Cardiac ventricle fibroblast (primary cell): ENCODE measurements around the gene ZNF556.

- RAMPAGE, long total RNA: no peak
Observed at GRCh38 chr19:2324473-2325924, 3.4 kb downstream of the LSM7 start.

DNA sequence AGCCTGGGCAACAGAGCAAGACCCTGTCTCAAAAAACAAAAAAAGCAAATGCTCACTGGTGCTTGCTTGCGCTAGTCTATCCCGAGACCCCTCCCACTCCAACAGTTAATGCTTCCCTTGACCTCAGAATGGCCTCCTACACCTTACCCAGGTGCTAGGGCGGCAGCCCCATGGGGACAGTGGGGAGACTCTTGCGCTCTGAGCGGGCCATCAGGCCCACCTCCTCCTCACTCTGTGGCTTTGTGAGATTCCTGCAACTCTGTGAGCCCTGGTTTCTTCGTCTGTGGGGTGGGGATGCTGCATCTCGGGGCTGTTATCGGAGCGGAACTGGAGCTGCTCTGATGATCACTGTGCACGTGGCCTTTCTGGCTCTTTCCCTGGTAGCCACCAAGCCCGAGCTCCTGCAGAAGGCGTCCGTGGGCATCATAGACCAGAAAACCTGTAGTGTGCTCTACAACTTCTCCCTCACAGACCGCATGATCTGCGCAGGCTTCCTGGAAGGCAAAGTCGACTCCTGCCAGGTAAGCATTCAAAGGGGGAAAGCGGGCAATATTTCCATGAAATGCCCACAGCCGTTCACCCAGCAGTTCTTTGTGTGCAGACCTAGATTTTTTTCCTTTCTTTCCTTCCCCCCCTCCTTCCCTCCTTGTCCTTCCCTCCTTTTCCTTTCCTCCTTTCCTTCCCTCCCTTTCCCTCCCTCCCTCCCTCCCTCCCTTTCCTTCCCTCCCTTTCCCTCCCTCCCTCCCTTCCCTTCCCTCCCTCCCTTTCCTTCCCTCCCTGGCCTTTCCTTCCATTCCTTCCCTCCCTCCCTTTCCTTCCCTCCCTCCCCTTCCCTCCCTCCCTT lies 9.5 kb downstream of the TIMM13 start:
- RAMPAGE, long total RNA: no peak

DNA sequence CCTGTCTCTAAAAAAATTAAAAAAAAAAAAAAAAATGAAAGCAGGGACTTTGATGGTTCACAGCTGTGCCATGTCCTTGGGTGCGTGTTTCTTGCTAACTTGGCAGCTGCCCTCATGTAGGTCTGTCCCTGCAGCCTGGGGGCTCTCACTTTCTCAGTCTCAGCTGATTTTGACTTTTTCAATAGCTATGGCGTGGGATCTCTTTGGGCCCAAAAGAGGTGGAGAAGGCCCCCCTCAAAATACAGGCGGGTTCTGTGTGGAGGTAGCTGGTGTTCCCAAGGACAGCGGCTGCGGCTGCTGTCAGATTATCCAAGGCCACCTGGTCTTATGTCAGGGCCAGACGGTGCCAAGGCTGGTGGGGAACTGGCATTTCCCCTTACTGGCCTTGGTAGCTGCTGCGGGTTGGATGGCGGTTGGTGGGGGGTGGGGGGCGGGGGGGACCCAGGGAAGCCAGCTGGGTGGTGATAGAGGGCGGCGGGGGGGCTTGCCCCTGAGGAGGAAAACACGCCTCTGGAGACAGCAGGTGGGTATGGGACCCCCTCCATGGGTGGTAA lies 4.3 kb downstream of the TIMM13 start:
- RAMPAGE, long total RNA: no peak

DNA sequence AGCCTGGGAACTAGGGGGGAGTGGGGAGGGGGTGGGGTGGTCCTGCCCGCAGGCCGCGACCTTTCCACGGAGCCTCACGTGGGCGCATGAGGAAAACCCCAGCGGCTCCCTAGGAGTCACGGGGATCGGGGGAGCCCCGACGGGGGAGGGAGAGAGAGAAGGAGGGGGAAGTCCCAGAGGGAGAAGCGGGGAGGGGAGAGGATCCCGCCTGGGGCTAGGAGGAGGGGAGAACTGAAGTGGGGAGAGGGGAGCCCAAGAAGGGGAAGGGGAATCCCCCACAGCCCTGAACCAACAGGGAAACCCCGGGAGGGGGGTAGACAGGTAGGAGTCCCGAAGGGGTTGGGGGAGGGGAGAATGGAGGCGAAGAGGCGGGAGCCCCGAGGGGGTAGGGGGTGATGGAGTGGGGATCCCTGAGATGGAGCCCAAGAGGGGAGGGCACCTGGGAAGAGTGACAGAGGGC lies 3.2 kb downstream of the GADD45B start:
- RAMPAGE, long total RNA: no peak

DNA sequence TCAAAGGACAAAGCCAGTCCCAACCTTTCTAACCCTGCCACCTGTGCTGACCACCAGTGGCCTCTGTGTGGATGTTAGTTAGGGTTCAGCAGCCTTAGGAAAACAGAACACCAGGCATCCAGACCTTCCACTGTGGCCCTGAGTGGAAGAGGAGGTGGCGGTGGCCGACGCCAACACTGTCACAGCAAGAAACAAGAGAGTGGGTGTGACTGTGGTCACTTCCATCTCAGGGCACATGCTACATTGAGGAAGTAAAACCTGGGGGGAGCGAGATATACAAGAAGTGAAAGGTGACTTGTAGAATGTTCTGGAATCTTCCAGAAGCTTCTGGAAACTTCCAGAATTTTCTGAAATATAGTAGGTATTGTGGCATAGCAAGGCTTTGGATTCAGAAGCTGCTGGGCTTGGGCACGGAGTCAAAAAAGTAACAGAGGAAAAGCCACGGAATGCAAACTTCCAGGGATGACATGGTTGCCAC lies 24.4 kb downstream of the GNG7 start:
- RAMPAGE, long total RNA: no peak

DNA sequence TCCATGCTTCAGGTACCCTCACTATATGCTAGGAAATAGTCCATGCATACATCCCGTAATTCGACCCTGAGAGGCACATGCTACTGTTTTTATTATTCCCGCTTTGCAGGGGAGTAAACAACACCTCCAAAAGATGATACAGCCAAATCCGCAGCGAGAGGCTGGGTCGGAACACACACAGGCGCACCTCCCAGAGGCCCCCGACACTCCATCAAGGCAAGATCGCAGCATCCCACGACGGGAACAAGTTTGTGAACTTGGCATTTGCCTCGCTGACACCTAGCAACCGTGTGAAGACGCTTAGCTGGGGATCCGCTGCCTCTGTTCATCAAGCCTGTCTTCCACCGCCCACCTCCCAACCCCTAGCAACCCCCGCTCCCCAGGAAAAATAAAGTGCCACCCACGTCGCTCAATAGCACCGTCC lies 1.9 kb downstream of the GNG7 start:
- RAMPAGE, long total RNA: no peak

GRCh38 chr19:2769935-2770611 lies 13.0 kb downstream of the SGTA start:
- RAMPAGE, long total RNA: no peak

DNA sequence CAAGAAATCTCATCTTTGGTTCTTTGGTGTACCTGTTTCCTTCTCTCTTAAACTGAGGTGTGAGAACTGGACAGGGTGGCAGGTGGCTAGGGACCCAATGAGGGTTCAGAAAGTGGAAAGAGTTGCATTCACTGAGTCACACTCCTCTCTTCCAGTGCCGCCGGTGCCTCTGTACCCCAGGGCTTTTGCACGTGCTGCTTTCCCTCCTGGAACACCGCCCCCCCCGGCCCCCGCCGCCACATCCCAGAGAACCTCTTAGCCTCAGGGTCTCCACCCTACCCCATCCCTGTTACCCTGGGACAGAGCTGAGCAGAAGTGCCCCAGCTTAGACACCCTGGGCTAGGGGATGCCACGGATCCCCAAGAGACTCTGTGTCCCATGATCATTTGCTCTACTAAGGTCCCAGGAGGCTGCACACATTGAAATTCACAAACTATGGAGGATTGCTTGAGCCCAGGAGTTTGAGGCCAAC lies 4.8 kb downstream of the SGTA start:
- RAMPAGE, long total RNA: no peak

GRCh38 chr19:2815931-2816648 lies 3.6 kb upstream of the ZNF554 start:
- RAMPAGE, long total RNA: no peak

DNA sequence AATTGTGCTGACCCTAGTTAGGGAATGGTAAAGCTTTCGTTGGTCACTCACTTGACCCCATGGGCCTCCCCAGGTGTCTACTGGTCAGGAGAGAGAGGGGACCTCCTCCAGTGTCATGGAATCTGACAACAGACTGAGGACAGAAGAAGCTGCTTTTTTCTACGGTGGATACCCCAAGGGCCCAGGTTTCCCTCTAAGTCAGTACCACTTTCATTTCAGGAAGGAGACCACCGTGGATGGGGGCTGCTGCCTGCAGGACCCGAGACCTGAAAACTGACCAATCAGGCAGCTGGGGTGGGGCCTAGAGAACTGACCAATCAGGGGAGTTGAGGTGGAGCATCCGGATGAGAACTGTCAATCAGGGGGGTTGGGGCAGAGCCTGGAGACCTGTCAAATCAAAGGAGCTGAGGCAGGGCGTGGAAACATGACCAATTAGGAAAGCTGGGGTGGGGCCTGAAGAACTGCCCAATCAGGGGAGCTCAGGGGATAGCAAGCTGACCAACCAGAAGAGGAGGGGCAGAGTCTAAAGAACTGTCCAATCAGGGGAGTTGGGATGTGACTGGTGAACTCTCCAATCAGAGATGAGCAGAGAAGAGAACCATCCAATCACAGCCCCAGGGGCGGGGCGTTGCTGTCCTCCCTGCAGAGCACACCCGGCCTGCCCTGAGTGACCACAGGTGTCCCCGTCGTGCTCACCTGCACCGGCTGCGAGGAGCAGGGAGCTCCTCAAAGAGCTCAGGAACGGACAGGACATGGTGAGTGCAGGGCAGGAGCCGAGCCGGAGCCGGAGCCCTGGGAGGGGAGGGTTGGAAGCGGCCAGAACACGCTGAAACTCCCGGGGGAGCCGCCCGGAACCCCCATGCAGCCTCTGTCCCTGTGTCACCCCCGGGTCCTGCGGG lies at the start of gene ZNF556:
Gene ZNF556 (plus strand): TSS at position 666 of the 899 bp plus-strand sequence.
- RAMPAGE, long total RNA: no peak

DNA sequence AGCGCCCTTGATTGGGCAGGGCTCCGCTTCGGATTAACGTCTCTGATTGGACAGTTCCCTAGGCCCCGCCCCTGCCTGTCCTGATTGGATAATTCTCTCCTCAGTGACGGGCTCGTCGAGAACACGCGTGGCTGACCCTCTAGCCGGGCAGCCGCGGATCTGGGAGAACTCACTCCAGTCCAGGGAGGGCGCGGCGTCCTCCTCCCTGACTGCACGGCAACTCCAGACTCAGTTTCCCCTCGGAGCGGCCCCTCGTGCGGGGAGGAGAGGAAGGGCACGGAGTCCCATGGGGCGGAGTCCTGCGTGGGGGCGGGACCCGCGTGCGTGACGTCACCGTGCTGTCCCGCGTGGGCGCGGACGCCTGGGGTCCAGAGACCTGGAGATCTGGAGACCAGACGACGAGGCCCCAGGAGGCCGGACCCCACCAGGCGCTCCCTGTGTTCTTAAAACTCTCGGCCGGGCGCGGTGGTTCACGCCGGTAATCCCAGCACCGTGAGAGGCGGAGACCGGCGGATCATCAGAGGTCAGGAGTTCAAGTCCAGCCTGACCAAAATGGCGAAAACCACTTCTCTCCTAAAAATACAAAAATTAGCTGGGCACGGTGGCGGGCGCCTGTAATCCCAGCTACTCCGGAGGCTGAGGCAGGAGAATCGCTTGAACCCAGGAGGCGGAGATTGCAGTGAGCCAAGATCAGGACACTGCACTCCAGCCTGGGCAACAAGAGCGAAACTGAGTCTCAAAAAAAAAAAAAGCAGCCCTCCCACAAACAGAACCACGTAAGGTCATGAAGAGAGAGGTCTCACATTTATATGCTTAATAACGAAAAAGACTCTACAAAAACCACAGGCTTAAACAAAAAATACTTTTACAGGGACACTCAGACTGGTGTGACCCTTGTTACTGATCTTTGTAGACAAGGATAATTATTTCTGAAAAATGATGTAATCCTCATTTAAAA lies 587 bp upstream of the ZNF77 start:
- RAMPAGE, long total RNA: no peak

DNA sequence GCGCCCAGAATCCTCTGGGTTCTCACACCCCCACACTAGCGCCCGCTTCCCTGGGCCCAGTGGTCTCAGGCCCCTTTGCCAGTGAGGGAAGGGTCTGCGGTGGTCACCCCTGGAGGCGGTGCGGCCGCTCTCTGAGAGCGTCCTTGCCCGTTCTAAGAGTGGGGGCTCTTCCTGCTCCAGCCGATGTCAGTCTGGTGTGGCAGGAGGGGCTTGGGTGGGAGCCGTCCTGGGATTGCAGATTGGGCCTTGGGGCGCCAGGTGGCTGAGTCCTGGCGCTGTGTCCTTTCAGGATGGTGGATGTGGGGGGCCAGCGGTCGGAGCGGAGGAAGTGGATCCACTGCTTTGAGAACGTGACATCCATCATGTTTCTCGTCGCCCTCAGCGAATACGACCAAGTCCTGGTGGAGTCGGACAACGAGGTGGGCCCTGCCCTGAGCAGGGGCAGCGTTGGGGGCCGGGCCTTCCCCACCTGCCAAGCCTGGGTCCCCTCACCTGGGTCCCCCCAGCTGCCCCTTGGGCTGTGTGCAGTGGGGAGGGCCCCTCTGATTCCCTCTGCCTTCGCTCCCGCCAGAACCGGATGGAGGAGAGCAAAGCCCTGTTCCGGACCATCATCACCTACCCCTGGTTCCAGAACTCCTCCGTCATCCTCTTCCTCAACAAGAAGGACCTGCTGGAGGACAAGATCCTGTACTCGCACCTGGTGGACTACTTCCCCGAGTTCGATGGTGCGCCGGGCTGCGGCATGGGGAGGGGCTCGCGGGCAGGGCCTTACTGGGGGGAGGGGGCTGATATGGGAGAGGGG lies 17.0 kb upstream of the GNA15 start:
- RAMPAGE, long total RNA: no peak

DNA sequence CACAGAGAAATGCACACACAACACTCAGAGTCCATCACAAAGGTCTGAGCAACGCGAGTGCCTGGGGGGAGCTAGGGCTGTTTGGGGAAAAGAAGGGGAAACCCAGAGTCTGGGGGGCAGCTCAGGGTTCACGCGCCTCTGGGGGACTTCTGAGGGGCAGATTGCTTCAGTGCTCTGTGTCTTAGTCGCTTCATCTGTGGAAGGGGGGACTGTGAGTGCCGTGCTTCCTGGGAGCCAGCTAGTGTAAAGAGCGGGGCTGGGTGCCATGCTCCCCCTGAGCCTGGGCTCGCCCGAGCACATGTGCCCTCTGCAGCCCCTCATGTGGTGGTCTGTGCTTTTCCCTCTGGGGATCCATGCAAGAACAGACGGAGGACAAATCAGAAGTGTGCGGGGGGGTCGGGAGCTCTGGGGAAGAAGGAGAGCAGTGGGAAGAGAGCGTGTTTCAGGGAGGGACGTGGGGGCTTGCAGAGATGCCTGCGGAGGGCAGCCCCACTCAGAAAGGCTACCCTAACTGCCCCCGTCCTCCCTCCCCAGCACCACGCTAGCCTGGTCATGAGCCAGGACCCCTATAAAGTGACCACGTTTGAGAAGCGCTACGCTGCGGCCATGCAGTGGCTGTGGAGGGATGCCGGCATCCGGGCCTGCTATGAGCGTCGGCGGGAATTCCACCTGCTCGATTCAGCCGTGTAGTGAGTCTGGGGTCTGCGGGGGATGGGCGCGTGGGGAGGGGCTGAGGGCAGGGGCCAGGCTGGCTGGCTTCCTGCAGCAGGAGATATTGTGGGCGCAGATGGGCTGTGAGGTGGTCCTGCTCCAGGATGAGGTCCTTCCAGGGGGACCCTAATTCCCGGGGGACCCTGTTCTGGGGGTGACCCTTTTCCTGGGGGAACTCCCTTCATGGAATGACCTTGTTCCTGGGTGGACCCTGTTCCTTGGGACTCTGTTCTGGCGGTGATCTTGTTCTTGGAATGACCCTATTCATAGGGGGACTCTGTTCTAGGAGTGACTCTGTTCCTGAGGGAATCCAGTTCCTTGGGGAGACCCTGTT lies 14.1 kb downstream of the GNA15 start:
- RAMPAGE, long total RNA: no peak

- RAMPAGE, long total RNA: no peak
Observed at GRCh38 chr19:3155526-3156049, 19.8 kb downstream of the GNA15 start.

GRCh38 chr19:3179498-3180105 lies 1.0 kb downstream of the S1PR4 start:
- RAMPAGE, long total RNA: no peak

GRCh38 chr19:3203631-3204459 lies 18.1 kb downstream of the NCLN start:
- RAMPAGE, long total RNA: no peak

DNA sequence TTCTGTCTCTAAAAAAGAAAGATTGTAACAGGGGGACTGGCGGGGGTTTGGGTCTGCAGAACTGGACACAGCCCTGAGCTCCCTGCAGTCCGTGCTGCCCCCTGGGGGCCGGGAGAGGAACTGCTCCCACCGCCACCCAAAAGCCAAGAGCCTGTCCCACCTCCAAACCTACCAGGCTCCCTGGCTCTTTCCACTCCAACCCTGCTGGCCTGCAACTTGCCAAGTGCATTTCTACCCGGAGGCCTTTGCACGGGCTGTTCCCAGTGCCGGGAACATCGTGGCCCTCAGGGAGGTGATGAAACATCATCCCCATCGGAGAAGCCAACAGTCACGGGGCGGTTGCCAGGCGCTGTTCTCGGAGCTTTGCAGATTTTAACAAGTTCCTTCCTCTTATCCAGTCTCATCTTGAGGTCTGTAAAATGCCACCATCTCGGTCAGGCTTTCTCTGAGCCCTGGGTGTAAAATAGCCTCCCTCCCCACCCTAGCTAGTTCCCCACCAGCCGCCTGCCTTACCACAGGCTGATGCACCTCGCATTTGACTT lies 50.7 kb downstream of the SMIM24 start:
- RAMPAGE, long total RNA: no peak

GRCh38 chr19:3464878-3465676 lies 15.2 kb downstream of the SMIM24 start:
- RAMPAGE, long total RNA: no peak

- RAMPAGE, long total RNA: no peak
Observed at GRCh38 chr19:3468459-3469383, 11.6 kb downstream of the SMIM24 start.

DNA sequence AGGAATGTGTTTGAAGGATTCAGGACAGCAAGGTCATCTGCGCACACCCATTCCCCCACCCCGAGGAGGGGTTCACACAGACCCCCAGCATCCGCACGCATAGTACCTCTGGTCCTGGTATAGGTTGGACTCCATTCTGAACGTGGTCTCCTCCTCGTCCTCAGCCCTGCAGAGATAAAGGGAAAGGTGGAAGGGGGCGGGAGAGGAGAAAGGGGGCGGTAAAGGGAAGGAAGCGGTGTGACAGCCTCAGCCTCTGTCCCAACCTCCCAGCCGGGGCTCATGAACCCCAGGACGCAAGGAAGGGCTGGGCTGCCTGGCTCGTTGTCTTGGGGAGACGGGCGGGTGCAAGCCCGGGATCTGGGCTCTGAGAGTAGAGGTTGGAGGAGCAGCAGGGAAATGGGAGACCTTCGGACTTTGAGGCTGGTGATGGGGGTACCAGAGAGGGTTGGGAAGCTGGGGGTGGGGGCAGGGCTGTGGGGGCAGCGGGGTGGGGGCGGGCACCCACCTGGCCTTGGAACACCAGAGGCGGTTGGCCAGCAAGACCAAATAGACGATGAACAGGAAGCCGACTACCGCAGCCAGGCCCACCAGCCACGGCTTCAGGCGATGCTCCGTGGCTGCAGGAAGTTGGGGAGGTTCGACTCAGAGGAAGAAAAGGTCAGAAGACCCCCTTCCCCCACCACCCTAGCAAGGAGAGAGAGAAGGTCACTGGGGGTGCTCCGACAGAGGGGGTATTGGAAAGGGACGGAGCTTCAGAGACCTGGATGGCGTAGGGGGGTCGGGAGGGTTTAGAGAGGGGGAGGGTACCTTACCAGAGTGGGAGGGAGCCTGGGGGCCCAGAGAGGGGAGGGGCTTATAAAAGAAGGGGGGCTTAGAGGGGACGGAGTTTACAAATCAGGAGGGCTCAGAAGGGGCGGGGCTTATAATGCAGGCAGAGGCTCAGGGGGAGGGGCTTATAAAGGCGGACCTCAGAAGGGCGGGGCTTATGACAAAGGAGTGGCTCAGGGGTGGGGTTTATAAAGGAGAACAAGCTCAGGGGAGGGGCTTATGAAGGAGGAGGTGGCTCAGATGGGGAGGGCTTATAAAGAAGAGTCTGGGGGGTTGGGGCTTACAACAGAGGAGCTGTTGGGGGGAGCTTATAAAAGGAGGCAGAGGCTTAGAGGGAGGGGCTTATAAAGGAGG lies 1.6 kb downstream of the SMIM24 start:
- RAMPAGE, long total RNA: no peak